GM23338 (cell line): Measurements from ENCODE around the genes WBP1, HTRA2 and MRPL19.

DNA sequence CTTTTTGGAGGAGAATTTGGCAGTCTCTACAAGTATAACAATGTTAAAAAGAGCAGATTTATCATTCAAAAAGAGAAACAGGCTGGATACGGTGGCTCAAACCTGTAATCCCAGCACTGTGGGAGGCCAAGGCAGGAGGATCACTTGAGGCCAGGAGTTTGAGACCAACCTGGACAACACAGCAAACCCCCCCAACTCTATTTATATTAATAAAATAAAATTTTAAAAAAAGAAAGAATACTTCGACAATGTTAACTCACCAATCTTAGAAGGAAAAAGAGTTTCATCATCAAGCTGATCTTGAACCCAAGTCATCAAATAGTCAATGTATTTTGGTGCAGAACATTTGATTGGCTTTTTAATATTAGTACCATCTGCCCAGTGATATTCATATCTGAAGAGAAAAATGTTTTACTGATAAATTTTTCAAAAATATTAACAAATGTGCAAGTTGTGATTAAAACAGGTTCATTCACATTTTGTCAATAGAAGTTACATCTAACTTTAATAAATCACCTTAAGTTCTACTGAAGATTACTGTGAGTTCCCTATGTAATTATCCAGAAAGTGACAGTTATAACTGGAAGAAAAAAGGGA is 13.6 kb downstream of the MOB1A start:
- PRO-cap, result no peak
- RAMPAGE, long total RNA, result no peak

DNA sequence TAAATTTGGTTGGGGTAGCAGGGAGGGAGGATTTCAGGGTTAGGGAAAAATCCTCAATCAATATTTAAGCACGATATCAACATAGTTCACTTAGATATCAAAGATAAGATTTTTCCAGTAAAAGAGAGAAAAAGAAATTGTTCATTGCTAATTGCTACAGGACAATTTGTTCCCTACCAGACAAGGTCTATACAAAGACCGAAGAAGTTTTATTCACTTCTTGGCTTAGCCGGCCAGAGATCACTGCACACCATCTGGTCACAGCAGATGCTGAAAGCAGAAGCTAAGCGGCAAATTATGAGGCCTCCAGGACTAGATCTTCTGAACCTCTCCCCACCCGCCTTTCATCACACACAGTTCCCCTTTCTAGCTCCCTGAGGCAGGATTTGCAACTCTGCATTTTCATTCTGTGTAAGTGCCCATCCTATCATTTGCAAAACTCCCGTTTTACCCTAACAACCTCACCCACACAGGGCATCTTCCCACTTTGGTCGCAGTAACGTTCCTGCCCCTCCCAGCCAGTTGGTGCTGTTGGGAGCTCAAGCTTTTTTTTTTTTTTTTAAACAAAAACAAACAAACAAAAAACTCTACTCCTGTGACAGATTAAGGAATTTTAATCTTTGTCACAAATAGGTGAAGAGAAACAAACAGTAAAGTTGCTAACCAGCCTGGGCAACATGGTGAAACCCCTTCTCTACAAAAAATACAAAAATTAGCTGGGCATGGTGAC is 3.0 kb upstream of the MOB1A start:
- PRO-cap, result no peak
- RAMPAGE, long total RNA, result no peak

DNA sequence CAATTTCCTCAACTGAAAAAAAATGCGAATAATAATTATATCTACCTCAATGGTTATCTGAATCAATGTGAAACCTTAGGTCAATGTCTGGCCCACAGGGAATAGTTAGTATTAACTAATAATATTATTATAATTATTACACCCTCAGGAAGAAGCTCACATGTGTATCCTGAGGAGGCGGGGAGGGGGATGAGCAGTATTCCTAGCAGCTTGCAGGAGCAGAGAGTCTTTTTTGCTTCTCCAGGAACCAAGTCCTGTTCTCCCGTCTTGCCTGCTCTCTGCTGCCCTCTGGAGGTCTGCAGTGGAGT is 8.5 kb downstream of the SLC4A5 start:
- PRO-cap, result no peak
- RAMPAGE, long total RNA, result no peak

- PRO-cap, result no peak
- RAMPAGE, long total RNA, result no peak
These were observed 5.3 kb downstream of the C2orf81 start for GRCh38 chr2:74416158-74416566.

- PRO-cap, result bidirectional peak, plus-strand start at chr2:74458438, minus-strand start at chr2:74458094; unidirectional peak, plus-strand start at chr2:74458603
- RAMPAGE, long total RNA, result no peak
These were observed at the start of gene WBP1 for GRCh38 chr2:74457844-74458647. TSS of gene WBP1 (plus strand) at chr2:74458438.

GRCh38 chr2:74489002-74489354 is 6.1 kb downstream of the TTC31 start:
- PRO-cap, result no peak
- RAMPAGE, long total RNA, result no peak

GRCh38 chr2:74529581-74530388 is at the start of gene HTRA2:
TSS of gene HTRA2 (plus strand) at chr2:74529933.
- PRO-cap, result bidirectional peak, plus-strand start at chr2:74529441, minus-strand start at chr2:74529698; bidirectional peak, plus-strand start at chr2:74529970, minus-strand start at chr2:74529753
- RAMPAGE, long total RNA, result start-site peak on the minus strand at chr2:74529674-74529696, 1,173 and 323 reads in 2 replicates

DNA sequence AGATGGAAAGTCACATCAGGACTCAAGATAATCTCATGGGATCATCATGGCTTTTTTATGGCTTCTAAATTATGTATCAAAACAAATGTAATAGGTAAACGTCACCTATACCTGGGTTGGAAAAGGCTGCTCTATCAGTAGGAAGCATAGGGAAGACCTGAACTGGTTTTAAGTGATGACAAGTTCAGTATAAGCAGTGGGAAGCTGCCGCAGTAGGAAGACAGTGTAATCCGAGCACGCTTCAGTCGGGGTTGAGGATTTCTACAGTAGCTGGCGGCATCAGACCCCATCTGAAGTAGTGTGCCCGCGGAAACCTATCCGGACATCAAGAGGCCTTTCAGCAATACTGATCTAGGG is 5.6 kb downstream of the LOXL3 start:
- PRO-cap, result unidirectional peak, plus-strand start at position 244 of the sequence
- RAMPAGE, long total RNA, result no peak

DNA sequence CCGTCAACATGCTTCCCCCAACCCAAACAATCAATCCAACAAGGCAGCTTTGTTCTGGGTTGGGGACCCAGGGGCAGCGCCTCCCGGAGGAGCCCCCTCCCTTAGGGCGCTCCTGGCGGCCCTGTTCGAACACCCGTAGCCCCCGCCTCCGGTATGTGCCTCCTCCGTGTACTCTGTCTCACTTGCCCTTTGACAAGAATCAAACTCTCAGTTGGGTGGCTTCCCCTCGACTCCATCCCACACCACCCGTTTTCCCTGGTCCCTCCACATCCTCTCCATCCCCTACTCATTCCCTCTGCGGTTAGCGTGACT is 230 bp downstream of the LOXL3 start:
- PRO-cap, result bidirectional peak, plus-strand start outside the sequence, minus-strand start at position 191 of the sequence
- RAMPAGE, long total RNA, result no peak

- PRO-cap, result bidirectional peak, plus-strand start at chr2:74560803, minus-strand start at chr2:74560713
- RAMPAGE, long total RNA, result no peak
These were observed 6.1 kb downstream of the DOK1 start for GRCh38 chr2:74560457-74561175.

GRCh38 chr2:74778021-74779060 is 55.6 kb upstream of the HK2 start:
- PRO-cap, result unidirectional peak, plus-strand start at chr2:74778283; unidirectional peak, plus-strand start at chr2:74778320; bidirectional peak, plus-strand start at chr2:74778583, minus-strand start at chr2:74778510; bidirectional peak, plus-strand start at chr2:74778883, minus-strand start at chr2:74778756
- RAMPAGE, long total RNA, result no peak

DNA sequence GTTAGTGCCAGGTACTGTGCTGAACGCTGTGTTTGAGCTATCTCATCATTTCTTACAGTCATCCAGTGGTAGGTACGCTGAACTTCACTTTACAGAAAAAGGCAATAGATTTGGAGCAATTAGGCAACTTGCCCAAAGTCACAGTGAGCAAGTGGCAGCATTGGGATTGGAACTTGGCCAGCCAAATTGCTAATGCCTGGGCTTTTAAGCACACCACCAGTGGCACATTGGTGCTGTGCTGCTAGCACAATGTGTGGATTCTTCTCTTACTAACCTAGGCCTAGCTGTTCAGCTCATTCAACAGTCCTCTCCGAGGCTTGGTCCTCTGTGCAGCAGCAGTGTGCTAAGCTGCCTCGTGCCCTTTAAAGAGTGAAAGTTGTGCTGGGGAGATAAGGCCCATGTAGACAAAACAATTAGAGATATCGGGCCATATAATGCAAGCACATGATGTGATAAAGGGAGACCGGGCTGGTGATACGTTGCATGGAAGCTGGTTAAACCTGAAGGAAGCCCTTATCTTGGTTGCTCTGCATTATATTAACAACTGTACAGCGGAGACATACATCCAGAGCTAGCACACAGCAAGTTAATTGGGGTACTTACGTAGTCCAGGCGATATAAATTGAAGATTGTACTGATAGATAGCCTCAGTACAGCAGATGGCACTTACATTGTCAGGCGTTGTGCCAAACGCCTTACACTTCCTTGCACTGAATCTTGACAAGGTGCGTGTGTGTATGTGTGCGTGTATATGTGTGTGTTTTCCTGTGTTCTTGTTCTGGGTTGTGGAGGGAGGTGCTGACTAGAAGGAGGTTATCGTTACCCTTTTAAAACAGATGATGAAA is 28.4 kb downstream of the HK2 start:
- PRO-cap, result unidirectional peak, plus-strand start at position 296 of the sequence
- RAMPAGE, long total RNA, result no peak

- PRO-cap, result no peak
- RAMPAGE, long total RNA, result no peak
These were observed 40.1 kb downstream of the HK2 start for GRCh38 chr2:74873871-74874614.

DNA sequence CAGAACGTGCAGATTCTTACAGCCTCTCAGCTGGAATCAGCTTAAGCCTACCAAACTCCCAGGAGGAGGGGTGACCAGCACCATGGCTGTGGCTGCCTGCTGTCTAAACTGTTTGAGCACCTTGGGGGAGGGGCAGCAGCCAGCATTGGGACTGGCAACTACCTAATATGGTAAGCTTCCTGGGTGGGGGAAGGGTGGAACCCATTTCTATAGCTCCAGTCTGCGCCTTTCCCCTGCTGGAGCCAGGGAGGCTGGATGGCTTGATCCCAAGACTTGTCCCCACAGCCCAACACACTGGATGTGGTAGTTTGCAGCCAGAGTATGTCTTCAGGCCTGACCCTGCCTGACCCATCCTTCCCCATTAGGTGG is 10.7 kb upstream of the POLE4 start:
- PRO-cap, result bidirectional peak, plus-strand start at position 218 of the sequence, minus-strand start at position 110 of the sequence
- RAMPAGE, long total RNA, result no peak

GRCh38 chr2:75238914-75239406 is 39.6 kb upstream of the TACR1 start:
- PRO-cap, result no peak
- RAMPAGE, long total RNA, result no peak

- PRO-cap, result no peak
- RAMPAGE, long total RNA, result no peak
These were observed 35.0 kb upstream of the EVA1A start for GRCh38 chr2:75595761-75596139.

GRCh38 chr2:75646385-75647702 is at the start of gene MRPL19:
TSS of gene MRPL19 (plus strand) at chr2:75646783.
- PRO-cap, result bidirectional peak, plus-strand start at chr2:75646785, minus-strand start at chr2:75647027
- RAMPAGE, long total RNA, result start-site peak on the plus strand at chr2:75646782-75646891, 1,054 and 261 reads in 2 replicates; start-site peak on the plus strand at chr2:75647091-75647112, 82 and 30 reads in 2 replicates

- PRO-cap, result no peak
- RAMPAGE, long total RNA, result no peak
These were observed 484.4 kb upstream of the REG3G start for GRCh38 chr2:78541176-78541523.

GRCh38 chr2:78708272-78708666 is 317.2 kb upstream of the REG3G start:
- PRO-cap, result no peak
- RAMPAGE, long total RNA, result no peak

- PRO-cap, result no peak
- RAMPAGE, long total RNA, result no peak
These were observed 119.1 kb upstream of the CTNNA2 start for GRCh38 chr2:79393570-79394348.